ENCODE measurements around the gene ZC3H8.

GRCh38 chr2:109680724-109681503 lies 66.8 kb downstream of the SOWAHC start:
- PRO-cap, 7 experiments: no peak in any of the 7 experiments

- PRO-cap, 7 experiments: peak in 7 of 7 experiments; most common plus-strand start chr2:110858660 (in 6); most common minus-strand start chr2:110858373 (in 6)
These were observed 125.9 kb downstream of the ACOXL start for GRCh38 chr2:110858291-110858733.

DNA sequence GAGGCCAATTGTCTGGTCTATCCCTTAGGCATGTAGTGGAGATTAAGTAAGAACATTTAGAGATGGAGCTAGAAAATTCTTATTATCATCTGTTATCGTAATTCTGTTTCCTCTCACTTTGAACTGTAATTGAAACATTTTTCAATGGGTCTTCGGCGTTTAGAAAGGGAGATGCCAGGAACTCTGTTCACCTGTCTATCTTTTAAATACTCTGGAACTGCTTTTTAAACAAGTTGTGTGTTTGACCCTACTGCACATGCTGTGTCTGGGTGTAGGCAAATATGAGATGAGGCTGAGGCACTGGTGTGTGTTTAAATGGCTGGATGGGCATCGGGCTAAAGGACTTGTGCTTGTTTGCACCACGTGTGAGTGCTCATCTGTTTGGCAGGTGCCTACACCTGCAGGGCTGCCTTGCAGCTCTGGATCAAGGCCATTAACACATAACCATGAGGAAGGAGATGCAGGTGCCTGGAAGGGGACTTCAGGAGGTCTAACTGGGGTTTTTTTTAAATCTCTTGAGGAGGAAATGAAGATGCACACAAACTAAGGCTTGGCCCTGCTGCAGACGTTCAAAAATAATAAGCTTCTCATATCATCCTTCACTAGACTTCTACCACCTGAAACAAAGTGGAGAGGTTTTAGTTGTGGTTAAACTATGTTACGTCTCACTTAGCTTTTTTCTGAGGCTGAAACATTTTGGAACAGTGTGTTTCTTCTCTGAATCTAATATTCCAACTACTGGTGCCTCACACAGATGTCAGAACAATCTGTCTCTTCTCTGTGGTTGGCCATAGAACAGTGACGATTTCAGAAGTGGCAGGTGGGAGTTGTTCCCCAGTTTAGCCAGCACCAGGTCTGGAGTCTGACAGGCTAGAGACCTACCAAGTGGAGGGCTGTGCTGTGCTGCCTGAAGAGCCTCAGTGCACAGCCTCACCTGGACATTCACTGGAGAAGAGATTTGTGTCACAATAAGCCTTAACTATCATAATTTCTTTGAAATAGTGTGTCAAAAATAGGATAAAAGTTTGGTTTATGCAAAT lies 36.4 kb downstream of the BCL2L11 start:
- PRO-cap, 7 experiments: no peak in any of the 7 experiments

DNA sequence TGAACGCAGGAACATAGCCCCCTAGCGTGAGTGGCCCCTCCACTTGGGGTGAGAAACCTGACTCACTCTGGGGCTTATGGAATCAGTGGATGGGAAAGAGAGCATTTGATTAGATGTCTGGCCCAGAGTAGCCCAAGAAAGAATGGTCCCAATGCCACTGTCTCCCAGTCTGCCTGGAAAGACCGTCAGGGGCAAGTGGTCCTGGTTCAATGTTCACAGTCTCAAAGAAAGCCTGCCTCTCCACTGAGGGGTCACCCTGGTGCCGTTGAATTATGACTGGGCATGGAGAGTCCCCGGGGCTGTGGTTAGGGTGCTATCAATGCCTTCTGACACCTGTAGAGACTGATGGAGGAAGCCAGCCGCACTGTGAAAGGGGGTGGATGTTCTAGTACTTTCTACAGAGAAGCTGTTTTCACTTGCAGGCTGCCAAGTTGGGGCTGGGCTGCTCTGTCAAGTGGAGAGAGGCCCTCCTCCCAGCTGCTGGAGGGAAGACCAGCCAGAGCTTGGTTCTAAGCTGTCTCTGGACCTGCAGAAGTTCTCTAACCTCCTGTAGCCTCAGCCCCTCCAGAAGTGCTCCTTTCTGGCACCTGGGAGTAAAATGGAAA lies 80.4 kb downstream of the BCL2L11 start:
- PRO-cap, 7 experiments: no peak in any of the 7 experiments

DNA sequence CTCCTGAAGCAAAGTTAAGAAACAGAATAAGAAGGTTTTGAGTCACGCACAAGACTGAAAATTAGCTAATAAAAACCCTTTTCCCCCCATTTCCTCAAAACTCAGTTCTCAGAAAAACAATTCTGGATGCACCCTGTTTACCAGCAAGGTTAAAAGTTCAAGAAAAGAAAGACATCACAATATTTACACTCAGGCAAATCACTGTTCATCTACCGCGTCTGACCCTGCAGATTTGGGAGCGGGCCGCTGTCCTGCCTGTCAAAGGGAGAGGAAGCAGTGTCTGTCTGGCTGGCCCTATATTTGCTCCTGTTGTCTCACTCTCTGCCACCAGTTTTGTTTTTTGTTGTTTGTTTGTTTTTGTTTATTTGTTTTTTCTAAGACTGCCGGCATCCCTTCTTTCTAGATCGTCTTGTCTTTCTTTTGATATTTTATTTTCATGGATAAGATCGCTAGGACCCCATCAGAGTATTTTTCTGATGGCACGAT lies 299.4 kb downstream of the BCL2L11 start:
- PRO-cap, 7 experiments: peak in 1 of 7 experiments; most common plus-strand start position 249 of the sequence (in 1)

- PRO-cap, 7 experiments: no peak in any of the 7 experiments
These were observed 361.6 kb downstream of the ANAPC1 start for GRCh38 chr2:111522305-111522801.

DNA sequence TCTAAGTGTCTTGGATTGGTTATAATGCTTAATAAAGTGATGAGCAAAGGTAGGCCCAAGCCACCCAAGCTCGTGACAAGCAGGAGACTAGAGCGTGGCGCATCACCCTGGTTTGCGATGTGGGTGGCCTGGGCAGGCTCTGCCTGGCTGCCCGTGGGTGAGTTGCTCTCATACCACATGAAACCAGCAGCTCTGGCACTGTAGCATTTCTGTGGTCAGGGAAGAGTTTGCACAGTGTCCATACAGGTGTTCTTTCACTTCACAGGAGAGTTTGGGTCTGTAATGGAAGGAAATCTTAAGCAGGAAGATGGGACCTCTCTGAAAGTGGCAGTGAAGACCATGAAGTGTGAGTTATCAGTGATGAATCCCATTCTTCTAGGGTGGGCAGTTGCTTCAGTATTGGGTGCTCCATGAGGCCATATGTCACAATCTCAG lies 51.4 kb upstream of the TMEM87B start:
- PRO-cap, 7 experiments: no peak in any of the 7 experiments

- PRO-cap, 7 experiments: no peak in any of the 7 experiments
These were observed 23.2 kb upstream of the TMEM87B start for GRCh38 chr2:112031336-112032791.

DNA sequence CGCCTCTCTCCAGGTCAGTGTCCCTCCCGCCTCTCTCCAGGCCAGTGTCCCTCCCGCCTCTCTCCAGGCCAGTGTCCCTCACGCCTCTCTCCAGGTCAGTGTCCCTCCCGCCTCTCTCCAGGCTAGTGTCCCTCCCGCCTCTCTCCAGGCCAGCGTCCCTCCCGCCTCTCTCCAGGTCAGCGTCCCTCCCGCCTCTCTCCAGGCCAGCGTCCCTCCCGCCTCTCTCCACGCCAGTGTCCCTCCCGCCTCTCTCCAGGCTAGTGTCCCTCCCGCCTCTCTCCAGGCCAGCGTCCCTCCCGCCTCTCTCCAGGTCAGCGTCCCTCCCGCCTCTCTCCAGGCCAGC lies 1.1 kb downstream of the FBLN7 start:
- PRO-cap, 7 experiments: no peak in any of the 7 experiments

DNA sequence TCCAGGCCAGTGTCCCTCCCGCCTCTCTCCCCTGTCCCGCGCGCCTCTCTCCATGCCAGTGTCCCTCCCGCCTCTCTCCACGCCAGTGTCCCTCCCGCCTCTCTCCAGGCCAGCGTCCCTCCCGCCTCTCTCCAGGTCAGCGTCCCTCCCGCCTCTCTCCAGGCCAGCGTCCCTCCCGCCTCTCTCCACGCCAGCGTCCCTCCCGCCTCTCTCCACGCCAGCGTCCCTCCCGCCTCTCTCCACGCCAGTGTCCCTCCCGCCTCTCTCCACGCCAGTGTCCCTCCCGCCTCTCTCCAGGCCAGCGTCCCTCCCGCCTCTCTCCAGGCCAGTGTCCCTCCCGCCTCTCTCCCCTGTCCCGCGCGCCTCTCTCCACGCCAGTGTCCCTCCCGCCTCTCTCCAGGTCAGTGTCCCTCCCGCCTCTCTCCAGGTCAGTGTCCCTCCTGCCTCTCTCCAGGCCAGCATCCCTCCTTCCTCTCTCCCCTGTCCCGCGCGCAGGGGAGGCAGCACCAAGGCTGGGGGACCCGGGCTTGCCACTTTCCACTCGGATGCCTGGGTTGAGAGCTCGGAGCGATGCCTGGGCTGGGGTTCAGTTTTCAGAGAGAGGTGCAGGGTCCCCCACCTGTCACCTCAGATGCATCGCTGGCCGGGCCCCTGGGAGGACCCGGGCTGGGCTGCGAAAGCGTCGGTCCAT lies 1.8 kb downstream of the FBLN7 start:
- PRO-cap, 7 experiments: no peak in any of the 7 experiments

- PRO-cap, 7 experiments: peak in 1 of 7 experiments; most common plus-strand start chr2:112156046 (in 1)
These were observed 17.8 kb downstream of the FBLN7 start for GRCh38 chr2:112155908-112156547.

DNA sequence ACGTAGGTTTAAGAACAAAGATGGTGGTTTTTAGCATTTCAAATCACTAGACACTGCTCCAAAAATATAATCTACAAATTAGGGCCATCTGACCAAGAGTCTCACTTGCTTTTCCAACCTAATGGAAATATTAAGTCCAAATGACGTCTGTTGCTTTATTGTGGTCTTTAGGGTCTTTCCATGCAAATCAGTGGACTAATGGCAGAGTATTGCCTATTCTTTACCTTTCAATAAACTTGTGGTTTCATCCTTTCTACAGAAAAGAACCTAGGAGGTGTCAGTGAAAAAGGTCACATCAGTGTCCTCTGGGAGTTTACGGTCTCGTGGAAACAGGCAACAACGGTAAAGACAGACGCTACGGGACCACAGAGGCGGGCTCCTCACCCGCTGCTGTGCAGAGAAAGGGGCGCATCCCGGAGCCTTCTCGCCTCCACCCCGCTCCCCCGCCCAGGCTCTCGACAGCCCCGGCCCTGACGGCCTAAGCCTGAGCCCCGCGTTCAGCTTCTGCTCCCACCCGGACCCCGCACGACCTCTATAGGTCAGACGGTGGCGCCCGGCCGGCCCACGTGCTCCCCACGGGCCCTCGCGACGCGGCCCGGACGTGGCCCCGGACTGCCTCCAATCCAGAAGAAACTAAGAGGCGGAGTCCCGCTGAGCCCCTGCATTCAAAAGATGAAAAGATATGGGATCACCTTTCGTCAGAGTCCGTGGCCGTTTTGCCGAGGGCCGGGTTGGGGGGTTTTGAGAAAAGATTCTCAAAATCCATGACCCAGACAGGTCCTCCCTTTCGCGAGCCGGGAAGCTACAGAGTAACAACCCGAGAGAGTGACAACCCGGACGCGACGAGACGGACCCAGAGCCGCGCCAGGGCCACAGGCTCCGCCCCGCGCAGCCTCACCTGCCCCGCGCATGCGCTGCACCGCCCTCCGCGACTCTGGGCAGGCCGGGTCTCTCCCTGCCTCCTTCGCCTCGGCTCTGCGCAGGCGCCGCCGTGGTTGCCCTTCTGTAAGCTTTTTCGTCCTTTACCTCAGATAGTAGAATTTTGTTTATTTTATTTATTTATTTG lies at the start of gene ZC3H8:
Gene ZC3H8, minus strand, starts transcription at position 827 of the 1,066 bp plus-strand sequence.
- PRO-cap, 7 experiments: peak in 7 of 7 experiments; most common plus-strand start position 368 of the sequence (in 3); most common minus-strand start position 827 of the sequence (in 7)

DNA sequence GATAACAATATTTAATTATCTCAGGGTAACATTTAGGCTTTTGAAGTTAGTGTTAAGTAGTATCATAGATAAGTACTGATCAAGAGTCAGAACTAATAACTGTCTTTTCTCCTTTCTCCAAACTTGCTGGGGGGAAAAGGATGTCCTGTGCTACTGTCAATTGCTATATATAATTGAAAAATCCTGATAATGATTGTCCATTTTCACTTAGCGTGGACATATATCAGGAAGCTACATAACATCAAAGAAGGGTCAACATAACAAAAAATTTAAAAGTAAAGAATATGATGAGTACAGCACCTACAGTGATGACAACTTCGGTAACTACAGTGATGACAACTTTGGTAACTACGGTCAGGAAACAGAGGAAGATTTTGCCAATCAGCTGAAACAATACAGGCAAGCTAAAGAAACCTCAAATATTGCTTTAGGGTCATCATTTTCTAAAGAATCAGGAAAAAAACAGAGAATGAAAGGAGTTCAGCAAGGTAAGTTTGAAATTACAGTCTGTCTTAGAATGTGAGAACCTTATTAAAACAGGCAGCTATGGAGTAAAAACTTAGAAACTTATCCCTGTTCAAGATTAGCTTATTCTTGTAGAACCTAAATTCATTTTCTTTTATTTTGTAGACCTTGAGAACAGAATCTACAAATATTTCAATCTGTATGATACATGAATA lies 34.4 kb downstream of the ZC3H6 start:
- PRO-cap, 7 experiments: no peak in any of the 7 experiments

GRCh38 chr2:112520138-112520565 lies 22.1 kb upstream of the POLR1B start:
- PRO-cap, 7 experiments: no peak in any of the 7 experiments

GRCh38 chr2:112627326-112627979 lies 18.3 kb upstream of the SLC20A1 start:
- PRO-cap, 7 experiments: no peak in any of the 7 experiments

GRCh38 chr2:112631545-112631996 lies 14.2 kb upstream of the SLC20A1 start:
- PRO-cap, 7 experiments: no peak in any of the 7 experiments

DNA sequence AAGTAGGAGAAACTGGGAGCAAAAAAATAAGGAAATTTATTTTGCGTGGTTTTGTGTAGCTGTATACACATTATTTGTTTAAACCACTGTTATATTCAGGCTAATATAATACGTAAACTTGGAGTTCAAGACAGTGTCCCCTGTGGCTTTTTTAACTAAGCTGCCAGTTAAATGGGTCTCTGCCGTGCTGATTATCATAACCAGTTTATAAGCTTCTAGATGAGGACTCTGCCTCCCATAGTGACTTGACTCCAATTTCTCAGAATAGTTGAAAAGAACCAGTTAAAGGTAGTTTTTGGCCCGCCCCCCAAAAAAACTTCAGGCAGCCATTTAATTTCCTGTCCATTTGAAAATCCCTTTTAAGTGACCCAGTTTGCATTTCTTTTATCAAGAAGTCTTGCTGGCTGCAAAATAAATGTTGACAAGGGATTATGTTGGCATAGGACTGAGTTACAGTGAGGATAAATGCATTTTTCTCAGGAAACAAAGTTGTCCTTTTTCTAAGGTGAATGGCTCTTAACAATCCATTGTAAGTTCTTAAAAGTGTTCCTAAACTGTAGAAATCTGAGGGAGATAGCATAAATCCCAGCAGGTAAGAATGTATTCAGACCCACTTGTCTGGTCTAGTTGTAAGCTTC lies 2.3 kb downstream of the SLC20A1 start:
- PRO-cap, 7 experiments: no peak in any of the 7 experiments

DNA sequence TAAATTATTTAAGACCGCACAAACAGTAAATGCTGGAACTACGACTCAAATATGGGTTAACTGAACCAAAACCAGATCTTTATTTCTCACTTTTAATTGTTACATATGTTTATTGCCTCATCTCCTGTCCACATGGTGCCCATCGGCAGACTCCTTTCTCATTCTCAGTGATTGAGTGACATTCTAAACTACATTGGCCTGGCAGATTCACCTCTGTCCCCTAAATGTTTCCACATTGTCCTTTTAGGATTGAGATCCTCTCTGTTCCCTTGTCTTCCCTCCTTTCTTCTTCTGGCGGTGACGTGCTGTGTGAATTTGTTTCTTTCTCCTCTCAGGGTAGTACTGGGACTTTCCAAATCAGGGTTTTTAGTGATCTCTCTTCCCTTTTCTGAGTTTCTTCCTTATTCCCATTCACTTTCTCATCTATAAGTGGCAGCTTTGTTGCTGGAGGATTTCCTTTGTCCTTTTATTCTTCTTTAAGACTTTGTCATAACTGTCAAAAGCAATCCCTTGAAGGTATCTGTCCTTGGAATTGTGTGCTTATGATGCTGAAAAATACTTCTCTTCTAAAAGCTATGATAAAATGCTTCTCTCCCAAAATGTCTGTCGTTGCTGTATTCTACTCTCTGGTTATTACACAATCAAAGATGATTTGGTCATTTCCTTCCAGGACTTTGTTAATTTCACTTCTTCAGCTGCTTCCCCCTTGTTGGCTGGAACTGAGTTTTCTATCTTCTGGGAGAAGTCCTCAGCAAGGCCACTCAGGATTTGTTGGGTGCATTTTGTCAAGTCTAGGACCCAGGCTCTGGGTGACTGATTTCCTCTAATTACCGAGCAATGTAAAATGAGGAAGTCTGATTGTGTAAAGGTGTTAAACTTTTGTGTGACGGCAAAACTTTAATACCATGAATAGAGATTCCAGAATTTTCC lies 4.8 kb upstream of the IL1B start:
- PRO-cap, 7 experiments: no peak in any of the 7 experiments

GRCh38 chr2:112908401-112908847 lies 2.5 kb upstream of the IL37 start:
- PRO-cap, 7 experiments: no peak in any of the 7 experiments

GRCh38 chr2:113127730-113128238 lies 386 bp downstream of the IL1RN start:
- PRO-cap, 7 experiments: no peak in any of the 7 experiments